Left lobe of liver (tissue), 1 donor: ENCODE data around the genes GRIN2A, CLEC16A, SOCS1 and PRM2.

GRCh38 chr16:8842084-8842470 is 26.7 kb downstream of the CARHSP1 start:
- PRO-cap: no peak

GRCh38 chr16:8887958-8888639 is 5.9 kb downstream of the LITAFD start:
- PRO-cap: no peak

DNA sequence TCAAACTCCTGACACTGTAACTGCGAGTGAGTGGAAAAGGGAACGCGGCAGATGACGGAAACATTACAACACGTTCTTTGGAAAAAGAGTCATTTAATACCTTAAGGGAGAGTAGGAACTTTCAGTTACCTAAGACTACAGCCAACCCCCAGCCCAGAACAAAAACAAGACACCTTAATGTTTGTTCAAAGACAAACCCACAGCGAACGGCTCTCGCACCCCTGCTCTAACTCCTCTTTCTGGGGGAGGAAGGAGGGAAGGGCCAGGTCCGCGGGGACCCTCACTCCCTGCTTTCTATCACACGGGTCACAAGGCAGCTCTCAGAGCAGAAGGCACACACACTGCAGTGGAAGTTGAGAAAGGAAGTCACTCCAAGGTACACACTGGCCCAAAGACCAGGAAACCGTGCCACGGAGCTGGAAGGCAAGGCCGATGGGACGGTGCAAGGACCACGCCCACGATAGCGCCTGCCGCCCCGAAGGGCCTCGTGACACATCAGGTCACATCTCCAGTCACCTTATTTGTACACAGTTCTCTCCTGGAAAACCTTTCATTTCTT is 9.9 kb downstream of the LITAFD start:
- PRO-cap: no peak

DNA sequence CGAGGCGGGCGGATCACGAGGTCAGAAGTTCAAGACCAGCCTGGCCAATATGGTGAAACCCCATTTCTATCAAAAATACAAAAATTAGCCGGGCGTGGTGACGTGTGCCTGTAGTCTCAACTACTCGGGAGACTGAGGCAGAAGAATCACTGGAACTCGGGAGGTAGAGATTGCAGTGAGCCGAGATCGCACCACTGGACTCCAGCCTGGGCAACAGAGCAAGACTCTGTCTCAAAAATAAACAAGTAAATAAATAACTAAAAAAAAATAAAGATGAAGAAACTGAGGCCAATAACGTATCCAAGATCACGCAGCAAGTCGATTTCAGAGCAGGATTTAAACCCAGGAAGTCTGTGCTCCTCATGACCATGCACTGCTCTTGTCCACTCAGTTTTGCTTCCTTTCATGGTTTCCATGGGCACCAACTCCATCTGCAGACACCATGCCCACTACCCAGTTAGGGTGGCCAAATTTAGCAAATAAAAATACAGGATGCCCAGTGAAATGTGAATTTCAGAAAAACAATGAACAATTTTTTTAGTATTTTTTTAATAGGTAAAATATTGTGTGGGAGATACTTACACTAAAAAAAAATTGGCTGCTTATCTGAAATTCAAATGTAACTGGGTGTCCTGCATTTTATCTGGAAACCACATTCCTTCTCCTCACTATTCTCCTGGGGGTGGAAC is 40.1 kb upstream of the HAPSTR1 start:
- PRO-cap: no peak

- PRO-cap: no peak
These were observed 31.3 kb downstream of the HAPSTR1 start for GRCh38 chr16:9122618-9123301.

- PRO-cap: unidirectional peak, plus-strand start at chr16:9365536; unidirectional peak, plus-strand start at chr16:9365622
These were observed 273.8 kb downstream of the HAPSTR1 start for GRCh38 chr16:9365023-9365782.

DNA sequence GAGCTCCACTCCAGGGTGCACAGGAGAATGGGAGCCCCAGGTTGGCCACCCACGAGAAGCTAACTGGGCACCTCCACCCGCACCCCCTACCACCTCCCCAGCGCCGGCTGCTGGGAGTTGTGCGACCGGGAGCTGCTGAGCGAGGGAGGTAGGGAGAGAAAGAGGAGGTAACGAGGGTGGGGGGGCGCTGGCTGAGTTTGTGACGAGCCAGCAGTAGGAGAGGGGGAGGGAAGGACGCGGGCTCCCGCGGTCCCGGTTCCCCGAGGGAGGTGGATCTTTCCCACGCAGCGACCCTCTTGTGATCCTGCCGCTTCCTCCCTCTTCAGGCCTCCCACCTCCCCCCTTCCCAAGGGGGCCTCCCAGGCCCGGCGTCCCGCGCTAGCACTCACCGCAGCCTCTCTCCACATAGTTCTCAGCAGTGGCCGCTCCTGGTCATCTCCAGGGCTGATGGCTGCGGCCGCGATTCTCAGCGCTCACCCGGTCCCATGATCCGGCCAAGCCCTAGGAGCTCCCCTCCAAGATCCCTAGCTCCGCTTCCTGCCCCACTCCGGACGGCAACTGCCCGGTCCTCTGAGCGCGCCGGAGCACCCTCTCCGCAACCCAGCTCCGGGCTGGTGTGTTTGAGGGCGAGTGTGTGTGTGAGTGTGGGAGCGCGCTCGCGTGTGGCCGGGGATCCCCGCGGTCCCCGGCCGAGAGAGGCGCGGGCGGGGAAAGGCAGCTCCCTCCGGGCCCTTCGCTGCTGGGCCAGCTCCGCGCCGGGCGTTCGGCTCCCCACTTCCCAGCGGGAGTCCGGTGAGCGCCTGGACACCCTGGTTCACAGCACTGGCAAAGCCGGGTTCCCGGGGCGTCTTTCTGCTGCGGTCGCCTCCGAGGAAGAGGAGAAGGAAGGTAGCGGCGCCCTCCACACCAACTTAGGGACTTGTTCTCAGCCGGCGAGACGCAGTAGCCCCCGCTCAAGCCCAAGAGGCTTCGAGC is at the start of gene GRIN2A:
TSS of gene GRIN2A (minus strand) at position 164 of the 975 bp plus-strand sequence.
- PRO-cap: no peak

DNA sequence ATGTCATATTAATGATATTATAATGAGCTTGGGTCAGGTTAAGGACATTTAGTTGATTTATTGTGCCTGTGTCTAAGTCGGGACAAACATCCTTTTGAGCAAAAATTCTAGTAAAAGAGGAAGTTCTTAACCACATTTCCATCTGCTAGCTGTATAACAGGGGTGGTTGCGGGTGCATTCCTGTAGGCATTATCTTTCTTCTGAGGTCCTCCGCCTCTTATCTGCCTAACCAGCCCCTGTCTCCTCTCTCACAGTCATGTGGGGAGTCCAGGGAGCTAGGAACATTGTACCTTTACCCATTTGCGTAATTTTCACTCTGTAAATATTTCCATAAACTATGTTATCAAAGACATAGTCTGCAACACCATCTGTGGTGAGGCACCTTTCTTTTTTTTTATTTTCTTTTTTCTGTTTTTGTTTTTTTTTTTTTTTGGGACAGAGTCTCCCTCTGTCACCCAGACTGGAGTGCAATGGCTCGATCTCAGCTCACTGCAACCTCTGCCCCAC is 23.5 kb upstream of the ATF7IP2 start:
- PRO-cap: unidirectional peak, minus-strand start at position 202 of the sequence; unidirectional peak, minus-strand start at position 258 of the sequence

- PRO-cap: no peak
These were observed 2.8 kb downstream of the EMP2 start for GRCh38 chr16:10577253-10578327.

- PRO-cap: bidirectional peak, plus-strand start at chr16:10944564, minus-strand start at chr16:10944329
These were observed at the start of gene CLEC16A for GRCh38 chr16:10944193-10945005. TSS of gene CLEC16A (plus strand) at chr16:10944564.

GRCh38 chr16:10965299-10965990 is 21.1 kb downstream of the CLEC16A start:
- PRO-cap: no peak

- PRO-cap: no peak
These were observed 94.1 kb downstream of the SOCS1 start for GRCh38 chr16:11161738-11162383.

DNA sequence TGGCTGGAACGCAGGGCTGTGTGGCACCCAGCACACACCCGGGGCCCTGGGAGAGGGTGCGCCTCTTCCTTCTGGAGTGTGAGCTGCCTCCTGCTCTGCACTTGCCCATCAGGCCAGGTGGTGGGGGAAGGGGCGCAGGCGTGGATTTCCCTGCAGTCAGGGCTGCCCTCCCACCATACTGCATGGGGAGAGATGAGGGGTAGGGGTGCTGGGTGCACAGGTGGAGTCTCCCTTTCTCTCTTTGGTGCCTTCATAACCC is 42.5 kb downstream of the SOCS1 start:
- PRO-cap: no peak

- PRO-cap: no peak
These were observed 17.2 kb downstream of the SOCS1 start for GRCh38 chr16:11238666-11239319.

DNA sequence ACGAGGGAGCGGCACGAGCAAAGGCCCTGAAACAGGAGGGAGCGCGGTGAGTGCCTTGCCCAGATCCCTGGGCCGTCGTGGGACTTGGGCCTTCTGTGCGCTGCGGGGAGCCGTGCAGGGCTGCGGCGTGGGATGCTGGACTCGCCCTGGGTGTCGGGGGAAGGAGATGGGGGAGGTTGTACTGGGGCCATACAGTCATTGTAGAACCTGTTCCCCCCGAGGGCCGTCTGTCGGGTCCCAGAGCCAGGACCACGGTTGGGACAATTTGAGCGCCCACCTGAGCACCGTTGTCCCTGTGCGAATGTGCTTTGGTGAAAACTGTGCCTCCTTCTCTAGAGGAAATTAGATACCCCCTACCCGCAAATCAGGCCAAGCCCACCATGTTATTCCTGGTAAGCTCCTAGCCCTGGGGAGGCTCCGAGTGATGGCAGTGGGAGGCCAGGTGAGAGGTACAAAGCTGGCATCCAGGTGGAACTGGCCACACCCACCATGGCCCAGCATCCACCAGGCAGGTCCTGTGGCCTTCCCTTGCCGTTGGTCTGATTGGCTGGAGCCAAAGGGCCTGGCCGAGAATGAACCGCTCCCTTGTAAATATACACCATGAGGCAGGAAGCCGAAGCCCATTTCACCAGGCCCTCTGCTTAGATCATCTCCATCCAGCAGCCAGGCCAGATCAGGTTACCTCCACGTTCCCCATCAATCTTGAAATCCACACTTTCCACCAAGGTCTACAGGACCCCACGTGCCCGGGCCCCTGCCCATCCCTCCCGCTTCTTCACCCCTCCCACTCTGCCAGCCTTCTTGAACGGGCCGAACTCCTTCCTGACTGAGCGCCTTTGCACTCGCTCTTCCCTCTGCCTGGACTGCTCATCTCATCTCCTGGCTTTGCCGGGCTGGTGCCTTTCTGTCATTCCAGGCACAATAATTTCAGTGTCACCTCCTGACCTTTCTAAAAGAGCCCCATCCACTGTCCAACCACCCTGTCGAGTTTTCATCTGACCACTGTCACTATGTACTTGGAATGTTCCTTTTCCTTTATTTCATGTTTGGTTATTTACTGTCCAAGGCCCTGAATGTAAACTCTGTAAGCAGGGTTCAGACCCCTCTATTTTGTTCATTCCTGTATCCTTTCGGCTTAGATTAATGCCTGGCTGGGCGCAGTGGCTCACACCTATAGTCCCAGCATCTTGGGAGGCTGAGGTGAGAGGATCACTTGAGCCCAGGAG is 5.9 kb downstream of the SOCS1 start:
- PRO-cap: no peak

DNA sequence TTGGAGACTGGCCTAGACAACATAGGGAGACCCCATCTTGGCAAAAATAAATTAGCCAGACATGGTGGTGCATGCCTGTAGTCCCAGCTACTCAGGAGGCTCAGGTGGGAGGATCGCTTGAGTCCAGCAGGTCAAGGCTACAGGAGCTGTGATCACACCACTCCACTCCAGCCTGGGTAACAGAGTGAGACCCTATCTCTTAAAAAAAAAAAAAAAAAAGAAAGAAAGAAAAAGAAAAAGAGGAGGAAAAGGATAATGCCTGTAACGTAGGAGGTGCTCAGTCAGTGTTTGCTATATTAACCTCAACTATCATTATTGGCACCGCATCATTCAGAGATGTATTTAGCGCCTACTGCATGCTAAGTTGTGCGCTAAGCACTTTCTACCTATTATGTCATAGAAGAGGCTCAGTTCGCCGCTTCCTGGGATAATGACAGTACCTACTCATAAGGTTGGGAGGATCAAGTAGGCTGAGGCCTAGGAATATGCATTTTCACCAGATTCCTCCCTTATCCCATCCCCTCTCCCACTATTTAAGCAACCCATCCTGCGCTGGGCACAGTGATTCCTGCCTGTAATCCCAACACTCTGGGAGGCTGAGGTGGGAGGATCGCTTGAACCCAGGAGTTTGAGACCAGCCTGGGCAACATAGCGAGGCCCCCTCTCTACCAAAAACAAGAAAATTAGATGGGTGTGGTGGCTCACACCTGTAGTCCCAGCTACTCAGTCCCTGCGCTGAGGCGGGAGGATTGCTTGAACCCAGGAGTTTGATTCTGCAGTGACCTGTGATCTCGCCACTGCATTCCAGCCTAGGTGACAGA is 4.8 kb downstream of the SOCS1 start:
- PRO-cap: no peak

- PRO-cap: bidirectional peak, plus-strand start at chr16:11256314, minus-strand start at chr16:11256201; unidirectional peak, minus-strand start at chr16:11256879
These were observed at the start of gene SOCS1 for GRCh38 chr16:11256036-11257244. TSS of gene SOCS1 (minus strand) at chr16:11256204.

GRCh38 chr16:11276040-11276818 is at the start of gene PRM2:
TSS of gene PRM2 (minus strand) at chr16:11276480.
- PRO-cap: no peak

DNA sequence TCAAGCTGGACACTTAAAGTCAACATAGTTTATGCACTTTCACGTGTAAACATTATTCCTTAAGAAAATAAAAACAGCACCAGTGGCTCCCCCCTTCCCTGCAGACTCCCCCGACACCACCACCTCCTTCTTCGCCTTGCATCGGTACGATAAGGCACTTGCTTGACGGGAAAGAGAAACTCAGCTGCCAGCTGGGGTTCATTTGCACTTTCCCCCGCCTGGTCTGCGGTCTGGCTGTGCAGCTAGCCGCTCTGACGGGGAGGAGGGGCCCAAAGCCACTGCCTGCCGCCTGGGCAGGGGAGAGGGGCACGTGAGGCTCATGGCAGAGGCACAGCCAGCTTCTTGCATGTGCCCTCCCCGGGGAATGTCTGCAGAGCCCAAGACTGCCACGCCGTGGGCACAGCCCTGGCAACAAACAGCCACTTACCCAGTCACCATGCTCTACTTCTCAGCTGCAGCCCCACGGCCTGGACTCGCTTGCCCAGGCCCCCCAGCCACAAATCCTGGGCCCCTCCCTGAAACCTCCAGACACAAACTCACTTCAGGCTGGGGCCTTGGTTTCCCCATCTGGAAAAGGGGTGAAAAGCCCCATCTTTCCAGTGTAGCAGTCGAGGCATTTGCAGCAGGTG is 16.5 kb upstream of the PRM1 start:
- PRO-cap: no peak

DNA sequence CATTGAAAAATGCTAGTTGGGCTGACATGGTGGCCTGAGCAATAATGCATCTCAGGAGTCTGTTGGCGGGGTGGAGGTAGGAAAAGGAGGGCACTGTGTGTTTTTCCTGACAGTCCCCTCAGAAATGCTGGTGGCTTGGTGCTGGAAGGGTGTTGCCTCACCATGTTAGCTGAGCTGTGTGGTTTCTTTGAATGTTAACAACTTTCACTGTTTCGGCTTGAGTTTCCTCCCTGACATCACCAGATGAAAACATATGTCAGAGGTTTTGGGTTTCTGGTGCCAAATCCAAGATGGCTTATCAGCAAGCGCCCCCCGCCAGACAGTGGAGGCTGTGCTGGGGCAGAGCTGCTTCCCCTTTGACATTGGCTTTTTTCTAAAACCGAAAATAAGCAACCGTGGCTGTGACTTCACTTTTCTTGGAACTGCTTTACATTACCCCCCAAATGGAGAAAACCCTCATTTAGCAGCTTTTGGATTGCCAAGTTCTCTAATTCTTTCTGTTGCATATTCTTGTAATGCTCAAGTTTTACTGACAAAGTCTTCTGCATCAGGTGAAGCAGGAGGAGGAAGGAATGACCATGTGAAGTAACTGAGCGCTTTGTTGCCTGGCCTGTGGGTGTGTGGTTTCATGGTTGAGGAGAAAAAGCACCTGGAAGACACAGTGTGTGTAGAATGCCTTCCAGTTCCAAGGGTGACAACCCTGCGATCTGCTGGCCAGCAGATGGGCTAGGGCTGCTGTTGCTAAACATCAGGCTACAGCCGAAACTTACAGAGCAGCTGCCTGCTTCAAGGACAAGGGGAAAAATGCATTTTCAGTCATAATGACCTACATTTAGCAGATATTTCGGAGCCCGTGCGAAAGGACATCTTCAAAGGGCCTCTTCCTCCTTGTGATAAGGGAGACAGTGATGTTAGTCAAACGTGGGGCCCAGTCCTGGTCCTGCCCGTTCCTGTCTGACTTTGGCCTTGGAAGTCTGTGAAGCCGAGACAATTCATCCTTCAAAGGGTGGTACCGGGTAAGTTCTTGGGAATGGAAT is 9.7 kb downstream of the RMI2 start:
- PRO-cap: no peak